Measurements from ENCODE around the genes FERMT3, PYGM and CDC42BPG.

- PRO-cap, 2 experiments, result no peak in any of the 2 experiments
Observed at GRCh38 chr11:64206062-64207063, at the start of gene FERMT3. TSS of gene FERMT3 (plus strand) at chr11:64206721.

- PRO-cap, 2 experiments, result no peak in any of the 2 experiments
Observed at GRCh38 chr11:64208710-64209700, 2.5 kb downstream of the FERMT3 start.

DNA sequence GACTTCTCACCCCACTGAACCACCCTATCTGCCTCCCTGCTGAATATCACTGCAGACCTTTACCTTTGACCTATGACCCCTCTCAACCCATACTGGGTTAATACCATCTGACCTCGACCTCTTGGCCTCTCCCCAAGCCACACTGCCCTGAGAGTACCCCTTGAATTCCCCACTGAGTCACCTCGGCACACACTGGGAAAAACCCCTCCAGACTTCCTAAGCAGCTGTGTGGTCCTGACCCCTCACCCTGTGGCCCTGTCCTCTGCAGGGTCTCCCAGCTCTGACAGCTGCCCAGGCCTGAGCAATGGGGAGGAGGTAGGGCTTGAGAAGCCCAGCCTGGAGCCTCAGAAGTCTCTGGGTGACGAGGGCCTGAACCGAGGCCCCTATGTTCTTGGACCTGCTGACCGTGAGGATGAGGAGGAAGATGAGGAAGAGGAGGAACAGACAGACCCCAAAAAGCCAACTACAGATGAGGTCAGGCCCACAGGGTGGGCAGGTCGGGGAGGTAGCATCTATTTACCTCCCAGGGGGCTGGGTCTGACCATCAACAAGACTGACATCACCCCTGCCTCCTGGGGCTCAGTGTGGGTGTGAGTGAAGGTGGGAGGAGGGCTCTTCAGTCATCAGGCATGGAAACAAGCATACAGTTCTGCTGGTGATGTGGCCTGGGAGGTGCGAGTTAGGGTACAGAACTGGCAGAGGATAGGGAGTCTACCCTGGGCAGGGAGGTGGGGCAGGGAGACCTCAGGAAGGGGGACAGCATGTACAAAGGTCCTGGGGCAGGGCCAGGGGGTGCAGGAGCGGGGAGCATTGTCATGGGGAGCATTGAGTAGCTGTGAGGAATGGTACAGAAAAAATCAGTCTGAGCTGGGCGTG lies 8.7 kb downstream of the PLCB3 start:
- PRO-cap, 2 experiments, result no peak in any of the 2 experiments

GRCh38 chr11:64265631-64266199 lies 14.4 kb downstream of the PLCB3 start:
- PRO-cap, 2 experiments, result no peak in any of the 2 experiments

GRCh38 chr11:64284206-64284487 lies 318 bp downstream of the BAD start:
- PRO-cap, 2 experiments, result no peak in any of the 2 experiments

- PRO-cap, 2 experiments, result peak in 2 of 2 experiments; most common plus-strand start chr11:64305878 (in 1); most common minus-strand start chr11:64305710 (in 1)
Observed at GRCh38 chr11:64305633-64306726, 656 bp downstream of the ESRRA start.

GRCh38 chr11:64351029-64351681 lies 7.8 kb upstream of the RPS6KA4 start:
- PRO-cap, 2 experiments, result no peak in any of the 2 experiments

GRCh38 chr11:64357825-64358372 lies 1.1 kb upstream of the RPS6KA4 start:
- PRO-cap, 2 experiments, result peak in 2 of 2 experiments; most common plus-strand start chr11:64358113 (in 2)

- PRO-cap, 2 experiments, result no peak in any of the 2 experiments
Observed at GRCh38 chr11:64409791-64410158, 50.8 kb downstream of the RPS6KA4 start.

GRCh38 chr11:64638244-64638689 lies 47.2 kb downstream of the SLC22A12 start:
- PRO-cap, 2 experiments, result no peak in any of the 2 experiments

DNA sequence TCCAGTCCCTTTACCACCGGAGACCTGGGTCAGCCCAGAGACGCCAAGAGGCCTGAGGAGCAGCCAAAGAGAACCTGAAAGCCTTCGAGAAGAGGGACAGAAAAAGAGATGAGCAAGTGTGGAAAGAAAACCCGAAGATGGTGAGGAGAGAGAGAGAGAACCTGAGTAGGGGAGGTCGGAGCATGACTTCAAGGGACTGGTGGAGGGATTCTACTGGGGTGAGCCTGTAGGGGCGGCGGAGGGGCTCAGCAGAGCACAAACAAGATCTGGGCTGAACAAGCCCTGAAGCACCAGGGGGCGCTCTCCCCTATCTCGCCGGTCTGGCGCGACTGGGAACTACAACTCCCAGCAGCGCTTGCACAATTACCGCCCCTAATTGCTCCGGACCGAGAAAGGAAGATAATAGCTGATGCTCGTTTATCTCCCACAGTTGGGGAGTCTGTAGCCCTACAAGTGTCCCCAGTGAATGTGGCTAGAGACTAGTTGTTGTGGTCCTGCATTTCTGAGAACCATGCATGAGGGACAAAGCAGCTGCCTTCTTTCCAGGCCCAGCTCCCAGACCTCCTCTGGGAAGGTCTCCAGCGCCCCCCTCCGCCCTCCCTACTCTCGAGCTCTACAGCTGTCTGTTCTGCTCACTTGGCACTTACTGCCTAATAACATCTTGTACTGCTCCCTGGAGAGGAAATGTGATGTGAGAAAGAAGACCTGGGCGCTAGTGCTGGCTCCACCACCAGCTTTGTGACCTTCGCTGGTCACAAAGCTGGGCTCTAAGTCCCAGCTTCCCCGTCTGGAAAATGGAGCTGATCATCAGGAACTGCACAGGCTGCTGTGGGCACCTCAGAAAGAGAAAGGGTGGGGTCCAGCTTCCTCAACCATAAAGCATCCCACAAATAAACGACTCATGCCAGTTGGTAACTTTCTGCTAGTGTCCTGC lies 34.5 kb downstream of the NRXN2 start:
- PRO-cap, 2 experiments, result no peak in any of the 2 experiments

DNA sequence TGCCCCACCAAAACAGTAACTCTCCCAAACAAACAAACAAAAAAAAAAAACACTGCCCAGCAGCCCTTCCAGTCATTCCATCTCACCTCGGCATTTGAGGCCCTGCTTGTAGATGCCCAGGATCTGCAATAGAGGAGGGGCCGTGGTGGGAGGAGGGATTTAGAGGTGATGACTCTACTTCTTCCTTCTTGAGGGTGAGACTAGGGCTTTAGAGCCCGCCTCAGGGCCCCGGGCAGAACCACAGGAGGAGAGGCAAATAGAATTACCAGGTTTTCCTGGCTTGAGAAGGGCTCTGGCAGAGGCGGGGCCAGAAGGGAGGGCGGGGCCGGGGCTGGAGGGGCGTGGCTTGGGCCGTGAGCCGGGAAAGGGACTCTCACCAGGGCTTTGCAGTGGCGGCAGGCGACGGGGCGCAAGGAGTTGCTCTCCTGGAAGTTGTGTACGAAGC lies 6.7 kb upstream of the NRXN2 start:
- PRO-cap, 2 experiments, result no peak in any of the 2 experiments

DNA sequence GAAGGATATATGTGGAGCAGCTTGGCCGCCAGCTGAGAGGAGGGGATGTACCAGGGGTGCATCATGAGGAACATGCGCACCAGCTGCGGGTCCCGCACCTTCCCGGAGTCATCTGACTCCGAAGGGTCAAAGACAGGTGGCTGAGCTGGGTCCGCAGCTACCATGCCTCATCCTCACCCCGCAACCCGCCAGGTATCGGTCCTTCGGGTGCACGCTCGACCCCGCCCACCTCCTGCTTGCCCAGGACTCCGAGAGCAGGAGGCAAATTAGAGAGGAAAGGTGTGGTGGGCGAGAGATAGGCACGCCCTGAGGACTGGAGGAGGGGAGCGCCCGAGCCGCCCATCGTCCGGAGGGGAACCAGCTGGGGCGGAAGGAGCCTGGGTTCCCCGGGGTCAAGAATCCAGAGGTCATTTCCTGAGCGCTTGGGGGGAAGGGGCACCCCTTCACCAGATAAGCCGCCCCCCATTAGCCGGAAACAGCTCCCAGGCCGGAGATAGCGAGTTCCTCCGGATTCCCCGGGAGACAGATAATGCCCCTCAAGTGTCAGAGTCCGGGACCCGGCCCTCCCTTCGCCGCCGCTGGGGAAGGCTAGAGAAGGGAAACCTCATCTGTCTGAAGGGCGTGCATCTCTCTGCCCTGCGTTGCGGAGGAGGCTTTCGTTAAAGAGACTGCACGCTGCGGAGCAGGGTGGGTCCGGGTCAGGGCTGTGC lies 1.8 kb downstream of the RASGRP2 start:
- PRO-cap, 2 experiments, result no peak in any of the 2 experiments

GRCh38 chr11:64757502-64757914 lies 2.3 kb downstream of the PYGM start:
- PRO-cap, 2 experiments, result no peak in any of the 2 experiments

- PRO-cap, 2 experiments, result no peak in any of the 2 experiments
Observed at GRCh38 chr11:64759647-64760458, at the start of gene PYGM. TSS of gene PYGM (minus strand) at chr11:64759974.

GRCh38 chr11:64801501-64802202 lies 1.4 kb downstream of the MAP4K2 start:
- PRO-cap, 2 experiments, result no peak in any of the 2 experiments

- PRO-cap, 2 experiments, result no peak in any of the 2 experiments
Observed at GRCh38 chr11:64803940-64804200, 856 bp upstream of the MAP4K2 start.

GRCh38 chr11:64809406-64810270 lies 713 bp downstream of the MEN1 start:
- PRO-cap, 2 experiments, result peak in 1 of 2 experiments; most common plus-strand start chr11:64809948 (in 1)

DNA sequence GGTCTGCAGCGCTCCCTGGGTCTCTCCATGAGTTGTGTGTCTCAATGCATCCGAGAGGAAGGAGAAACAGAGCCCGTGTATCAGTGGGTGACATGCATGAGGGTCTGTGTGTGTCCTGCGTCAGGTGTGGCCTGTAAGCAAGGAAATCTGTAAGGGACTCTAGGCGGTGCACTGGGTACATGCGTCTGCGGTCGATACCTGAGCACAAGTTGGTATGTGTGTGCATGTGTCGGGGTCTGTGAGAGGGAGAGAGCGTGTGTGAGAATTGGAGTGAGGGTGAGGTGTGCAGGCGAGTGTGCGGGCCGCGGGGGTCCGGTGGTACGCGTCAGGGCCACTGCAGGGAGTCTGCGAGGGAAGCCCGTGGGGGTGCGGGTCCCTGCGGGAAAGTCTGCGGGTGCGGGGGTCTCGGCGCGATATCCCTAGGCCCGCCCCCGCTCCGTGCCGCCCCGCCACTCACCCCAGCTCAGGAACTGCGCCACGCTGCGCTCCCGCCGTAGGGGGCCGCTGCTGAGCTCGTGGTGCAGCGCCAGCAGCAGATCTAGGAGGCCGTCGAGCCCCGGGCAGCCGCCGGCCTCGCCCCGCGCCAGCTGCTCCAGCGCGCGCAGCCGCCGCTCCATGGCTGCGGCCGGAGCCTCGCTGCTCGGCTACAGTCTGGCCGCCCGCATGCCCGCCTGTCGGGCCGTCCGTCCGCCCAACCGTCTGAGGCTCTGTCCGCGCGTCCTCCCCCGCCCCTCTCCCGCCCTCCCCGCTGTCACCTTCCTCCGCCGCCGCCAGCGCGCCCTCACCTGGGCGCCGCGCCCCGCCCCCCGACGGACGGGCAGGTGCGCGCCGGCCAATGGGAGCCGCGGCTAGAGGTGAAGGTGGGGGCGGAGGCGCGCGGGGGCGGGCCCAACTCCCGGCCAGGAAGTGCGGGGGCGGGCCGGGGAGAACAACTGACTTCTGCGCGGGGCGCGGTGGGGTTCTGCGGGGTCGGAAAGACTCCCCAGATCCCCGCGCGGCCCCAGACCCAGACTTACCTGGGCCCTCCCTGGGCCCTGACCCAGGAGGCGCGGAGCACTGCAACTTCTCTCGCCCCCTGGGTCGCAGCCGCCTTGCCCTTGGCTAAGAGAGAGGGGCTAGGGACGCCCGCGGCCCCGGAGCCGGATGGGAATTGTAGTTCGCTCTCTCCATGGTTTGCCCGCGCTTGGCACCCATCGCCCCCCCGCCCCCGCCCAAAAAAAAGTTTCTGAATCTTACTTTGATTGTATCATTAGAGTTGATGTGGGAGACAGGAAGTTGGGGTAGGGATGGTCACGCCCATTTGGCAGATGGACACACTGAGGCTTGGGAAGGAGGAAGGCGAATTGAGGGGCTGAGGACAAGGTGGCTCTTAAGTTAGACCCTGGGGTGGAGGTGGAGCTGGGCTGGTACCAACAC lies at the start of gene CDC42BPG:
CDC42BPG (minus strand) TSS at position 701 of the 1,416 bp plus-strand sequence.
- PRO-cap, 2 experiments, result peak in 2 of 2 experiments; most common plus-strand start position 535 of the sequence (in 1); most common minus-strand start position 735 of the sequence (in 2)

GRCh38 chr11:64848674-64849213 lies 4.3 kb upstream of the CDC42BPG start:
- PRO-cap, 2 experiments, result peak in 1 of 2 experiments; most common plus-strand start chr11:64848951 (in 1); most common minus-strand start chr11:64848825 (in 1)